HGPS cell (cell line): ENCODE results near the gene TEX35.

- RRBS: no CpG with 5 or more reads among the region's 5 CpGs
Measured at GRCh38 chr1:176040122-176040890, 166.8 kb downstream of the COP1 start.

- RRBS: no CpG with 5 or more reads among the region's 9 CpGs
Measured at GRCh38 chr1:178058004-178058697, 35.8 kb upstream of the RASAL2 start.

DNA sequence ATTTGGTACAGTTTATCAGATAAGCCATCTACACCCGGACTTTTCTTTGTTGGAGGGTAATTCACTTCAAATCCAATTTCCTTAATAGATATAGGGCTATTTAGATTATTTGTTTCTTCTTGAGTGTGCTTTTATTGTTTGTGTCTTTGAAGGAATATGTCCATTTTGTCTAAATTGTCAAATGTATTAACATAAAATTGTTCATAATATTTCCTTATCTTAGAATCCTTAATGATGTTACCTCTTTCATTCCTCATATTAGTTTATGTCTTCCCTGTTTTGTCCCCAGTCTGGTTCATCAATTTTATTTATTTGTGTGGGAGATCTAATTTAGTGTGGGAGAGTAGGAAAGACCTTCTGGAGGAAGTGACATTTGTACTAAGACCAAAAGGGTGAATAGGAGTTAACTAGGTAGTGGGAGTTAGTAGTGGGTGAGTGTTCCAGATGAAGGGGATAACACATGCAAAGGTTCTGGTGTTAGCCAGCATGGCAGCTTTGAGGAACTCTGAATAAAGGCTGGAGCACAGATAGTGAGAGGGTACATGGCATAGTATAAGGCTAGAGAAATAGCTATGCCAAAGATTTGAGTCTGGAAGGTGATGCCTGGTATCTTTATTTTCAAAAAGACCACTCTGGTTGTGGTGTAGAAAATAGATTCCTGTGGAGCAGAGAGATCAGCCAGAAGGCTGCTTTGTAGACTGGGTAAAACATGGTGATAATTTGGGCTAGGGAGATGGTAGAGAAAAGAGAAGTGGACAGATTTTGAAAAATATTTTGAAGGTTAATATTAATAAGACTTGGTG lies 21.4 kb downstream of the RASAL2 start:
- RRBS: no CpG with 5 or more reads among the region's 1 CpG

DNA sequence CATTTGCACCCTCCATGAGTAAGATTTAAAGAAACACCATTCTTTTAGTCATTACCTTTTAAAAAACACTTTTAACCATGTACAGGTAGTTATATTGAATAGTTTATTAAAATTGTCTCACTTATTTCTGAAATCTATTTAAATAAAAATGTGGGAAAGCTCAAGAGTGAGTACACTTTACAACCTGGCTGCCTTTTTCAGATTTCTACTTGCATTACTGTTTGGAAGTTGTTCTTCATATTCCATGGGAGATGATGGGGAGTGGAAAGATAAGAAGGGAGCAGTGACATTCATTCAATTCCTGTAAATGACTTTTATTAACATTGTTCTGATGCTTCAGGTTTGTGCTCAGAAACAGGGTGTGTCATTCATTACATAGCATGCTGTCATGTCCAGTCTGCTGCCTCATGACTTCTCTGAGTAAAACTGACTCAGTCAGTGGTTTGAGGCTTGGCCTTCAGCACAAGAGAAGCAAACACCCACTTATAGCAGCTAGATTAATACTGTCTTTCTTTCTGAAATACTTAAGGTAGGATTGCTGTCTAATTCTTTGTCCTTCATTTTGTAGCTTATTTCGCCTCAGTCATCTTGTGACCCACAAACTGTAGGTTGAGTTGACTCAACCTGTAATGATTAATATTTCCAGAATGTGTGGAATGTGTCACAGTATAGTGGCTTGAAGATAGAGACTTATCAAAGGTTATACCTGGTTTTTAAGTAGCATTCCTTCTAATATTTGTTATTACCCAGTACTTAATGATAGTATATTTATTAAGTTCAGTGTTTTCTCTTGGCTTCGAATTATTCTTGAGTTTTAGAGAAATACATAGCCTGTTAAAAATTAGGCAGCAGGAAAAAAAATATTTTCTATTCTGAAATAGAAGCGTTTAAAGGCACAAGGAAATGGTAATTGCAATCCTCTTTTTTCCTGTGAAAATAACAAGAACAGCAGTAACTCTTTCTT lies 32.9 kb downstream of the RASAL2 start:
- RRBS: no CpG with 5 or more reads among the region's 3 CpGs

GRCh38 chr1:178192514-178193154 lies 98.7 kb downstream of the RASAL2 start:
- RRBS: no CpG with 5 or more reads among the region's 5 CpGs

GRCh38 chr1:178476448-178477312 lies 20.1 kb downstream of the CLEC20A start:
- RRBS: no CpG with 5 or more reads among the region's 8 CpGs

DNA sequence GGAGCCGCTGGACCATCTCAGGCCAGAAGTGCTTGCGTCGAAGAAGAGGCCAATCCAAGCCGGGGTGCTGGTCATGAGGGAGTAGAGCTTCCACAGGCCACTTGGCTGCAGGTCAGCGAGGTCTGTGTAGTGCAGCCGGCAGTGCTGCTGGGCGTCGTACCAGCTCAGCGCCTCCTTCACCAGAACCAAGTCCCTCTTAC lies 2.3 kb downstream of the CLEC20A start:
- RRBS: 80% methylated on average over 3 of the region's 9 CpGs

- RRBS: no CpG with 5 or more reads among the region's 15 CpGs
Measured at GRCh38 chr1:178512743-178513286, at the start of gene TEX35. TEX35 (plus strand) TSS chr1:178513109.

DNA sequence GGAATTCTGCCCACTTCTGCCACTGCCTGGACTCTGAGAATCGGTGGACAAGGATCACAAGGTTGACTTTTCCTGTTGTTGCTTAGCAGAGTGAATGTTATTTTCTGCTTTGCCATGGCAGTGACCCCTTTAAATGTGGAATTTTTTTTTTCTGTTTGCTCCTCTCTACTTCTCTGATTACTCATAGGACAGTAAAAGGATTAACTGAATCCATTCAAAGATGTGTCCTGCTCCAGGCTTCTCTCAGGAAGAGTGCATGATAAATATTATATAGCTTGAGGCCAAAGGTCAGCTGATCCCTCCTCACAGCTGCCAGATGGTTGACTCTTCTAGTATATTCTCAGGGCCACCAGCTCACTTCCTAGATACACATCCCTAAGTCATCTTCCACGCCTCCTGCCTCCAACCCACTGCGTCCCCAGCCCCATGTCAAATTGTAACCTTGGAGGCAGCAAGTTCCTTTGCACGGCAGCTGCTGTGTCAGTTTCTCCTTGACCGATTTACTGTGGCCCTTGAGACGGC lies 74.0 kb upstream of the RALGPS2 start:
- RRBS: no CpG with 5 or more reads among the region's 6 CpGs

- RRBS: no CpG with 5 or more reads among the region's 7 CpGs
Measured at GRCh38 chr1:178867497-178868152, 3.3 kb downstream of the ANGPTL1 start.

DNA sequence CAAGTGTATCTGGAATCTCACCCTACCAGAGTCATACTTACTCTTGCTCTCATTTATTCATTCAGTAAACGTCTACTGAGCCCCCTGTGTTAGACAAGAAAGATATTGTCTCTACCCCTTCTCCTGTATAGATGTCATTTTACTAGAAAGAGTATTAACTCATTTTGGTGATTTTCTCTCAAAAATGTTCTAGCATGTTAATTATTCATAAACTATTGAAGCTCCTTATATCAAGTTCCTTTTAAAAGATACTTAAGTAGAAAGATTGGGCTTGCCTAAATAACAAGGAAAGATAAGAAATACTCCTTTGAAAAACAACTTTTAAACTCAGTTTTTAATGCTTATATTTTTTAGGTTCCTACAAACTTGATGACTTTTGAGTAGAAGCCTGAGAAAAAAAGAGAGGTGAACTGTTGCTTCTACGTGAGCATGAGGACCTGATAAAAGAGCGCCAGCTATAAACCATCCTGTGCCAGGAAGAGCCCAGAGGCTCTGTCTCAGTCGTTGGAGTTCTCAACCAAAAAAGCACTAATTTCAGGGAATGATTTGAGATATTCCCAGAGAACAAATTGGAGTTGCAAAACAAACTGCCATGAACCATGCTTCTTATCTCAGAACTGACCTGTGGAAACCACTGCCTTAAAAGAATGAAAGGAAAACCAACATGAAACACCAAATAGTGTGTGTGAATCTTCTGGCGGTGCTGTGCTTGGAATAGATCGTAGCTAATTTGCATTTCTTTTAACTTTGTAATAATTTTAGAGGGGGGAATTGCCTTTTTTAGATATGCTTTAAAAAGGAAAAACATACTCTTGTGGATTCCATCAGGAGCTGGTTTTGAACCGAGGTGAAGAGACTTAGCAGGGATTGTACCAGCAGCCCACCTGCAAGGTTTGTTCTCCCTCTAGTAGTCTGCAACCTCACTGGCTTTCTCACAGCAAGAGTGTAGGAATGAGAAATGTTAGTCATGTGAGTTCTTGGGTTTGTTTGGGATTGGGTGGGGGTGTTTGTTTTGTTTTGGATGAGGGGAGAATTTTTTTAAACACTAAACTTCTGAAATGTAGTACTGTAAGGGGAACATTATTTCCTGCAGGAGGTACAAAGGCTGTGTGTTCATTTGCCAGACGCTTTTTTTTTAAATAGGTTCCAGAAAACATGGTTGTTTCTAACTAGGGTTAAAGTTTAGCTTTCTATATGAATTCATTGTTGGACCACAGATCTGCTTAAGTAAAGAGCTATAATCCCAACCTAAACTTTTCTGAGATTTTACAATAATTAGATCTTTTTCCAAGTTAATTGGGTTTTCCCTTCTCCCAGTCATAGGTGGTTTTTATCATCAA lies 45.6 kb upstream of the ANGPTL1 start:
- RRBS: no CpG with 5 or more reads among the region's 8 CpGs

DNA sequence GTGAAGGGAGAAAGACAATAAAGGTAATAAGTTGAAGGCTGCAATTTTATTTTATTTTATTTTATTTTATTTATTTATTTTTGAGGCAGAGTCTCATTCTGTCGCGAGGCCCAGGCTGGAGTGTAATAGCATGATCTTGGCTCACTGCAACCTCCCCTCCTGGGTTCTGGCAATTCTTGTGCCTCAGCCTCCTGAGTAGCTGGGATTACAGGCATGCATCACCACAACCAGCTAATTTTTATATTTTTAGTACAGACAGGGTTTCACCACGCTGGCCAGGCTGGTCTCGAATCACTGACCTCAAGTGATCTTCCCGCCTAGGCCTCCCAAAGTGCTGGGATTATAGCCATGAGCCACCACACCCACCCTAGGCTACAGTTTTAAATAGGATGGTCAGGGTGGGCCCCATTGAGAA lies 62.9 kb upstream of the FAM20B start:
- RRBS: no CpG with 5 or more reads among the region's 5 CpGs

GRCh38 chr1:179029227-179030352 lies 3.9 kb downstream of the FAM20B start:
- RRBS: no CpG with 5 or more reads among the region's 9 CpGs

- RRBS: no CpG with 5 or more reads among the region's 5 CpGs
Measured at GRCh38 chr1:179118522-179119049, 36.7 kb downstream of the TOR3A start.

- RRBS: no CpG with 5 or more reads among the region's 6 CpGs
Measured at GRCh38 chr1:179190756-179191435, 38.6 kb downstream of the ABL2 start.

- RRBS: no CpG with 5 or more reads among the region's 8 CpGs
Measured at GRCh38 chr1:179517313-179517683, 58.5 kb downstream of the NPHS2 start.

DNA sequence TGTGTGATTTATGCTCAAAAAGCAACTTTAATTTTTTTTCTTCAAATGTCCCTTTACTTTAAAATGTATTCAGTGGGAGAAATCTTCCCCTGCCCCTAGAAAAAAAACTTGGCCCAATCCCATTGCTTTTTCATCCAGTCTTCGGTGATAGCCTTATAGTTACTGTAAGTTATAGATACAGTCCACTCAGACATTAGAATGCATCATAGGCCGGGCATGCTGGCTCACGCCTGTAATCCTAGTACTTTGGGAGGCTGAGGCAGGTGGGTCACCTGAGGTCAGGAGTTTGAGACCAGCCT lies 61.9 kb downstream of the FAM163A start:
- RRBS: no CpG with 5 or more reads among the region's 3 CpGs

- RRBS: no CpG with 5 or more reads among the region's 9 CpGs
Measured at GRCh38 chr1:179953880-179954232, 754 bp upstream of the CEP350 start.

DNA sequence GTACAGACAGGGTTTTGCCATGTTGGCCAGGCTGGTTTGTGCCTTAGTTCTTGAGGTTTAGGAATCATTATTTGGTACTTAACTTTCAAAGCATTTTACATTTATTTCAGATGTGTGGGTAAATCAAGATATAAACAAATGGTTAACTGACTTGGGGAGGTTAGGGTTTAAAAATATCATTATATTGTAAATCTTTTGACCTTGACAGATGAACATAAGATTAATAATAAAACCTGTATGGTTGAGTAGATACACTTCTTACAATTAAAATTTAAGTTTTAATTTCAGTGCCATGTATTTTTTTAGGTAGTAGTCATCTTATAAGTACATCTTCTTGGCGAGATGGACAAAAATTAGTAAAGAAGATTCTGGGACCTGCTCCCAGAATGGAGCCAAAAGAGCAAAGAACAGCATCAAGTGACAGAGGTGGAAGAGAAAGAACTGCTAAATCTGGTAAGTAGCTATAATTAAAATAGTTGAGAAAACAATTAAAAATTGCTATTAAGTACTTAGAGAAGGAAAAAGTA lies 57.1 kb downstream of the CEP350 start:
- RRBS: no CpG with 5 or more reads among the region's 1 CpG